Frontal cortex (tissue), 2 donors: ENCODE data around the genes BCL2, SERPINB13, SERPINB2, HMSD and DSEL.

DNA sequence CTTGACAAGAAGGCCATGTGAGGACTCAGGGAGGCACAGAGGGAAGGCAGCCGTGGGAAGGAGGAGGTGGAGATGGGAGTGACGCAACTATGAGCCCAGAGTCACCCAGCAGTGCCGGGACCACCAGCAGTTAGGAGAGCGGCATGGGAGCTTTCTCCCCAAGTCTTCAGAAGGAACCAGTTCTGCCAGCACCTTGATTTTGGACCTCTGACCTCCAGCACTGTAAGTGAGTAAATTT, 257.2 kb downstream of the BCL2 start:
- RAMPAGE, long total RNA = no peak

DNA sequence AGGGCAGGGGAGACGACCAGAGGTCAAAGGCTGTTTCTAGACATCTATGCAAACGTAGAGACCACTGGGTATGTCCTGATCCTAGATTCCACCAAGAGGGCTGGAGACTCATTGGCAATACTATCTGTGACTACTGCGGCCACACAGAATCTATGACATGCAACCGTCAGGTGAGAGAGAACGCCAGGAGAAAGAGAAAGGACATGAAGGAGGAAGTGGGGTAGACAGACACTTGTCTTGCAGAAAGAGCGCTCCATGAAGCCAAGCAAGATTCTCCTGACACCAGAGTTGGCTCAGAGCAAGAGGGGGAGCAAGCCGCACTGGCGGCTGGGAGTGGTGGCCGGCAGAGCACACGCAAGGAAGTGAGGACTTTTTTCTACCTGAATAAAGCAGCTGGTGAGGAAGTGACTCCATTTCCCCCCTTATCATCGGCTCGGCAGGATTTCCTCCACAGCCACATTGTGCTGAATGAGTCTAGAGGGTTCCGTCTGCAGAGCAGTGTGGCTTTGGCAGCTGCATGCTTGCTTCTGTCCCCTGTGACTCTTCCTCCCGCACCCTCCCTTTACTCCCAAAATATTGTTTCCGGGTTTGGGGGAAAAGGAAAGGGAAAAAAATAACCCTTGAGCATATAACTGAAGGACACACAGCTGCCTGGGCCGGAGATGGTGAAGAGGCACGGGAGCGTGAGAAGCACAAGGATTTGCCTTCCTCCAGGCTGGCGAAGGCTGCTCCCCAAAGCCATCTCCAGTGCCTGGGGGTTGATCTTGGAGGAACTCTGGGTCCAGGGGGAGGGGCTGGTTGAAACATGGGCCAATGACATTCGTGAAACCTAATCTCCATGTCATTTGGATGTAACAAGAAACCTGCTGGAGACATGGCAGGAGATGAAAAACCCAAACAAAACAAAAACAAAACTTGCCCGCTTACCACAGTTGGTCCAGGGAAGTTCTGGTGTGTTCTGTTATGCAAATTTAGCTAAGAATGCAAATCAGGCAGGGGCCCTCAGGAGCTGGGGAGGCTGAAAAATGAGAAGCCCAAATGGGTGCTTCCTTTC, 181.4 kb downstream of the BCL2 start:
- RAMPAGE, long total RNA = no peak

- RAMPAGE, long total RNA = no peak
Measured at GRCh38 chr18:63147739-63148332, 171.7 kb downstream of the BCL2 start.

GRCh38 chr18:63161496-63162247, 157.9 kb downstream of the BCL2 start:
- RAMPAGE, long total RNA = no peak

GRCh38 chr18:63181028-63181573, 138.5 kb downstream of the BCL2 start:
- RAMPAGE, long total RNA = no peak

DNA sequence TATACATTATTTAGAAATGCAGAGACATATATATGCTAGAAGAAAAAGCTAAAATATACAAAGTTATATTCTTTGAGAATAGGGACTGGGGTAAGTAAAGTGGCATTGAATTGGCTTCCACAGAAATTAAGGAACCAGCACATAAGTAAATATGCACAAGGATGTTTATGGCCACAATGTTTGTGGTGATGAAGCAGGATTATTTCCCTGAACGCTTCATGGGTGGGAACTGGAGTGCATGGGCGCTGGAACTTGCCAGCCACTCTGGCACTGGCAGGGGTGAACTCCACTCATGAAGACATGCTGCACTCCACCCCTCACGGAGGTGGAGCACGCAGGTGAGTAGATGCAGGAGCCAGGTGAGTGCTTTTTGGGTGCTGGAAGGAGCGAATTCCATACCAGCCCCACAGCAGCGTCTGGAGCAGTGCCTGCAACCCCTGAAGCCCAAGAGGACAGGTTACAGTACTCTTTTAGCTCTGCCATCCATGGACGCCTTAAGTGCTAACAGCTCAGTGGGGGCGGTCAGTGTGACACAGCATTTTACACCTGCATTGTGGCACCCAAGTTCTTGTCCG, 94.1 kb downstream of the BCL2 start:
- RAMPAGE, long total RNA = no peak

GRCh38 chr18:63319622-63320567, at the start of gene BCL2:
TSS of gene BCL2 (minus strand) at chr18:63319769.
- RAMPAGE, long total RNA = no peak

- RAMPAGE, long total RNA = no peak
Measured at GRCh38 chr18:63330667-63331379, 11.3 kb upstream of the BCL2 start.

DNA sequence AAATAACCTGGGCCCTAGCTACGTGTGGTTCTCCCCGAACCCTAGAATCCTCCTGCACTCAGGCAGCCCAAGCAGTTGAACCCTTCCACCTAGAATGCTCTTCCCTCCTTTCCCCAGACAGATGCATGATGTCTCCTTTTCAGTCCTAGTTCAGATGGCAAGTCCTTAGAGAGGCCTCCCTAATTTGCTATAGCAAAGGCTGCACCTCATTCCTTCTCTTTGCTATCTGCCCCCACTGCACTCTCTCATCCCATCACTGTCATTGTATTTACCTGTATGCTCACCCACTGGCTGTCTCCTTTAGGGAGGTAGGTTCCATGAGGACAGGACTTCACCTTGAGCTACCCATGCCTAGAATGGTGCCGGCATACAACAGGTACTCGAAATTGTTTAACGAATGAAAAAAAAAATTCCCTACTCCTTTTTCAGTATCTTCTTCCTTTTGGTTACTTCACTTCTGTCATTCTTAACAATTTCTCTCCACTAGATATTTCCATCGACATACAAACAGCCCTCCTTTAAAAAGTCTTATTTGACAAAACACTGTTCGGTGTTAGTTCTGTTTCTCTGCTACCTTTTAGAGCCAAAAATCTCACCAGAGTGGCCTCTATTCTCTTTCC, 5.5 kb downstream of the VPS4B start:
- RAMPAGE, long total RNA = no peak

DNA sequence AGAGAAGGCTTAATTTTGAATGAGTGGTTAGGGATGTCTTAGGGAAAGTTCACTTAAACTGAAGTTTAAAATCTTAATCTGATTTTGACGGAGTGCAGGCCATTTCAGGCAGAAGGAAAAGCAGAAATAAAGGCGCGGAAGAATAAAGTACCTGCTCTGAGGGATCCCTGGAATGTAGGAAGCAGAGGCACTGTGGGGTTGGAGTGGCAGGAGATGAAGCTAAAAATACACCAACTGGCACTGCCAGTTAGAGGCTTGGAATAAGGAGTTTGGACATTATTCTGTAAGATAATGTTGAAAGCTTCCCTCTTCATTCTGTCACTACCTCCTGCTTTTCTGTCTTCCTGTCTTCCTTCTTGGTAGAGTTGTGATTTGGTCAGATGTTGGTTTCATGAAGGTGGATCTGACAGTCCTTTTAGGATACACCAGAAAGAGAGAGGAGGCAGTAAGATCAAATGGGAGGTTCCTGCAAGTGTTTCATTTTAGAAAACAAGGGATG, 3.9 kb upstream of the VPS4B start:
- RAMPAGE, long total RNA = no peak

- RAMPAGE, long total RNA = no peak
Measured at GRCh38 chr18:63586832-63587665, at the start of gene SERPINB13. TSS of gene SERPINB13 (plus strand) at chr18:63587343.

GRCh38 chr18:63887499-63888080, at the start of gene SERPINB2:
TSS of gene SERPINB2 (plus strand) at chr18:63887705.
- RAMPAGE, long total RNA = no peak

GRCh38 chr18:63948922-63949700, at the start of gene HMSD:
TSS of gene HMSD (plus strand) at chr18:63949301.
- RAMPAGE, long total RNA = no peak

GRCh38 chr18:63971252-63971926, 1.5 kb downstream of the SERPINB8 start:
- RAMPAGE, long total RNA = no peak

DNA sequence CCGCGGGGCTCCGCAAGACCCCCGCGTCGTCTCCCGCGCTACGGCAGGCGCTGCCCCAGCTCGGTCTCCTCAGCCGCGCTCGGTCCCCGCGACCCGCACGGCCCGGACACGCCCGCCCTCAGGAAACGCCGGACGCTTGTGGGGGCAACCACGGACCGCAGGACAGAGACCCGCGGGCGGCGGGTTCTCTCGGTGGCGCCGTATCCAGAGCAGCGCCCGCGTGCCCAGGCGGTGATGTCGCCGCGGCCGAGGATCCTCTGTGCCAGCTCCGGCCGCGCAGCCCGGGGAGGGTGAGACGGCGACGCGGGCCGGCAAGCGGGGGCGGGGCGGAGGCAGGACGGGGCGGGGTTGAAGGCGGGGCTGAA, at the start of gene DSEL:
TSS of gene DSEL (minus strand) at position 261 of the 365 bp plus-strand sequence.
- RAMPAGE, long total RNA = no peak

DNA sequence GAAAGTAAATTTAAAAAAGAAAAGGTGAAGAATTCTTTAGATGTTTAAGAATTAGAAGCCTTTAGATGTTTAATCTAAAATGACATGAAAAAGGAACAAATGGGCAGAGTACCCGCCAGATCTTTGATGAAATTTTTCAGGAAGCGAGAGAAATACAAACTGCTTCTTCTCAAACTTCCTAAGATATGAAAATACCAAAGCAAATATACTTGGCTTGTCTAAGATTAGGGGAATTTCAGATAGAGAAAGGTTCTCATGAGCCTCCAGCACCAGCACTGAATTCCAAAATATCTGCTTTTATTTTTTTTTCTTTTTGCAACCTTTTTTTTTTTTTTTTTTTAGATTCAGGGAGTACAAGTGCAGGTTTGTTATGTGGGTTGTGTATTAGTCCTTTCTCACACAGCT, 7.7 kb upstream of the TMX3 start:
- RAMPAGE, long total RNA = no peak

DNA sequence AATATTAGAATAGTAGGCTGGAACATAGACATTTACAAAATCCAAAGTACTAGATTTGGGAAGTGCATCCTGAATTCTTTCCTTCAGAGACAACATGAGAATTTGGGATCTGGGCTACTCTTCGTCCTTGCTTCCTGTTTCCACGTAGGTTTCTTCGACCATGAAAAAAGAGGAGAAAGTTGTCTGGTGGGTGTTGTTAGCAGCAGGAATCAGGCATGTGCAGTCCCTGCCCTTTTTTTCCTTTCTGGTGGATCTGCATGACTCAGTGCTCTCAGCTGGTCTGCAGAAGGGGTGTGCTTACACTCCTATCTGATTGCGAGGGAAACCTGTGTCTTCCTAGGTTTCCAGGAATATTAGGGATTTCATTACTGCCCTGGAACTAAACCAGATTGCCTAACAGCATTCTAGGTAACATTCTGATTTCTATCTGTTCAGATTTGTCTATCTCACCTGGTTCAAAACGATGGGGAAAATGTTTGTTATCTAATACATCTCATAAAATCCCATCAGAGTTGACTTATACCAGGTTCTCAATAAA, 174.3 kb downstream of the CCDC102B start:
- RAMPAGE, long total RNA = no peak

DNA sequence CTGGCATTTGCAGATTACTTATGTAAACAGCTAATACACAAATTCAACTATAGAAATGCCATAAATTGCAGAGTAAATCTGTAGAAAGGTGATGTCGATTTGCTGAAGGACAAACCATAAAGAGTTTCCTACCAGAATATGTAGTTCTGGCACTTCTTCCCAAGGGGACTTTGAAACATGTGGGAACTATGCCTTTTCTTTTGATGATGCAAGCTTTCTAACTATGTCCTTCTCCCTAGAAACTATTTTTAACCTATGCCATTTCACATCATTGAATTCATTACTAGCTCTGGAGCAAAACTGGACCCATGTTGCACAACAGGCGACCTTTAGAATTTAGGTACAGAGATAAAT, 186.4 kb downstream of the CCDC102B start:
- RAMPAGE, long total RNA = no peak

GRCh38 chr18:69935177-69936026, 12.3 kb downstream of the CD226 start:
- RAMPAGE, long total RNA = no peak

GRCh38 chr18:69936112-69936512, 11.6 kb downstream of the CD226 start:
- RAMPAGE, long total RNA = no peak